Occipital lobe (tissue), 2 donors: ENCODE measurements around a stretch of chr4.

DNA sequence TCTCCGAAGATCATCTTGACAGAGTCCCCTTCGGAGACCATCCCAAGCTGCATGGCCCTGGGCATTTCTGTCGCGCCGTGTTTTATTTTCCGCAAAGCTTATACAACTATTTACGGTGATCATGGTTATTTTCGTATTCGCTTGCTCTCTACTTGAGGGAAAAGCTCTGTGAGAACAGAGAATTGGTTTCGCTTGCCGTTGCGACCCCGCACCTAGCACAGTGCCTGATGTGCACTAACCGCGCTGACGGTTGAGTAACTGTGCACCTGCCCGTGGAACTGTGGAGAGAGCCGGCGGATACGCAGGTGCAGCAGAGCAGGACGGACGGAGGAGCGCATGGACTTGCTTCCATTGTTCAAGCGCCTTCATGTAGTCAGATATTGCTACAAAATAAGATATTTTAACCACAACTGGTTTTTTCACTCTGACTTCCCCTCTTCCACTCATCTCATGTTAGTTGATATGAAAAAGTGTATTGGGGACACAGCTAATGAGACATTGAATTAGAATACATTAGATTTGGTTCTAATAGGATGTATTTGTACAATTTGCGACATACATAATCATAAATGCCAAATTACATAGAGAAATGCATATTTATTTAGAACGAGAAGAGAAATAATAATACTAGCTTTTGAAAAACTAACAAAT lies 416.2 kb downstream of the TRIML1 start:
- RAMPAGE, long total RNA: no peak

DNA sequence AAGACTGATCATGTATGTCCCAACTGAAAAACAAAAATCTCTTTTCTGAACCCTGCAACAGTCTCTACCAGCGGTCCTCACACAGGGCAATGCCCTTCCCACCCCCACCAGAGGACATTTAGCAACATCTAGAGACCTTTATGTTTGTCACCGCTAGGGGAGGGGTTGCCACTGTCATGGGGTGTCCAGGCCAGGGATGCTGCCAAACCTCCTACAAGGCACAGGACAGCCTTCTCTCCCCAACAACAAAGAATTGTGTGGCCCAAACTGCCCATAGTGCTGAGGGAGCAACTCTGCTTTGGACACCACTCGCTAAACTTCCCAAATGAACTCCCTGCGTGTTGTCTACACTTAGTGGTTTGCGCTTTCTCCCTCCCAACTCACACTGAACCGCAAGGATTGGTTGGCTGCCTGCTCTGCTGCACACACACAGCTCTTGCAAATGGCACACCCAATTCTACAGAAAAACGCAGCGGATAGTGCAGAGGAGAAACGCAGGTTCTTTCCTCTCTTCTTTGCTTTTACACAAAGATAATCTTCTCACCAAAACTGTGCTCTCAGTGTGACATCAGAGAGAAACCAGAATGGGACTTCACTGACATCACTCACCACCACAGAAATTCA lies 219.2 kb upstream of the FRG1 start:
- RAMPAGE, long total RNA: no peak

DNA sequence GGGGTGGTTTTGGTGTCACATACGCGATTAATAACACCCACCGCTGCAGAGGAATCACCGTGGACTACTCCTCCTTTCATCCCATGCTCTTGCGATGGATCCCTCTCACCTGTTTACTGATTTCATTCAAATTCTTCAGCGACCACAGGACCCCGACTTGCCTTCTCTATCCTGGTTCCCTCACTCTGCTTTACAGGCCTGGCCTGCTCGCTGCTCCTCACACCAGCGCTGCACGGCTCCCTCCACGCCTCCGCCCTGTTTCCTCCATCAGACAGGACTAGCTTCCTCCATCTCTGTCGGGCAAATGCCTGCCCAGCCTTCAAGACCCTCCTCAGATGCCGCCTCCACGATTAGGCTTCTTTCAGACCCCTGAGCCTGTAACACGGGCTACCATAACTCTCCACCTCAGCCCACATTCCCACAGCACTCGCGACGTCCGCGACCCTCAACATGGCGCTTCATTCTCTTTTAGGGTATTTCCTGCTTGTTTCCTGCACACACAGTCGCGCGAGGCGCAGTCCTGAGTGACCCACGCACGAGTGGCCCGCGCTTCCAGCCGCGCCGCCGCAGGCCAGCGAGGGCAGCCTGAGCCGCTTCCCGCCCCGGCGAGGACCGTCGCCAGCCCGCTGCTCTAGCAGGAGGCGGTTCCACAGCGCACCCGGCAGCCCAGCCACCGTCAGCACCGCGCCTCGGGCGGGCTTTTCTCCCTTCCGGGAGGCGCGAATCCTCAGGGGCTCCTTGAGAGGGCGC lies 488 bp upstream of the FRG1 start:
- RAMPAGE, long total RNA: no peak

GRCh38 chr4:189942443-189942723 lies 1.7 kb downstream of the FRG1 start:
- RAMPAGE, long total RNA: no peak

DNA sequence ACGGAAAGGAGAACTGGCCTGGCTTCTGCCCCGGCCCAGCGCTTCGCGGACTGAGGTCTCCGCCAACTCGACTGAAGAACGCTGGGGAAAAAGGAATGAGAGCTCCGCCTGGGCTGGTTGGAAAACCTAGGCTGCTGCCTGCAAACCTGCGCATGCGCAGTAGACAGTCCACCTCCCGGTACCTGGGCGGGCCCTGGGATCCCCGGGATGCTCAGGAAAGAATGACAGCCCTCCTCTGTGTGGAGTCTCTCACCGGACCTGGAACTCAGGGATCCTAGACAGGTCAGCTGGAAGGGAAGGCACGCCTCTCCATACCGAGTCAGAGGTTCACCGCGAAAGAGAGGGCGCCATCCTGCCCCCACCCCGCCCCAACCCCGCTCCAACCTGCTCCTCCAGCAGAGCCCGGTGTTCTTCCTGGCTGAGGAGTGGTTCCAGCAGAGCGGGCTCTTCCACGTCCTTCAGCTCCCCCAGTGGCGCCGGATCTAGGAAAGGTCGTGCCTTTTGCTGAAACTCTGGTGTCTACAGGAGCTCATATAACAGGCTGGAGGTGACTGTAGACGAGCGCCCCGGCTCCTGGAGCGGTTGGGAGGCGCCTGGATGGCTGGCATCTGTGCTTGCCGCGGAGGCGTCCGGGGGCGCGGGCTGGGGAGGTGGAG lies 5.9 kb downstream of the FRG2 start:
- RAMPAGE, long total RNA: no peak